HT1080 (cell line): Measurements from ENCODE around the genes FAM174A and EFNA5.

GRCh38 chr5:96936182-96937363, 693 bp downstream of the LNPEP start:
RAMPAGE:
- cytosol, long total RNA, result no peak
- long total RNA, result no peak
- nucleus, long total RNA, result no peak

DNA sequence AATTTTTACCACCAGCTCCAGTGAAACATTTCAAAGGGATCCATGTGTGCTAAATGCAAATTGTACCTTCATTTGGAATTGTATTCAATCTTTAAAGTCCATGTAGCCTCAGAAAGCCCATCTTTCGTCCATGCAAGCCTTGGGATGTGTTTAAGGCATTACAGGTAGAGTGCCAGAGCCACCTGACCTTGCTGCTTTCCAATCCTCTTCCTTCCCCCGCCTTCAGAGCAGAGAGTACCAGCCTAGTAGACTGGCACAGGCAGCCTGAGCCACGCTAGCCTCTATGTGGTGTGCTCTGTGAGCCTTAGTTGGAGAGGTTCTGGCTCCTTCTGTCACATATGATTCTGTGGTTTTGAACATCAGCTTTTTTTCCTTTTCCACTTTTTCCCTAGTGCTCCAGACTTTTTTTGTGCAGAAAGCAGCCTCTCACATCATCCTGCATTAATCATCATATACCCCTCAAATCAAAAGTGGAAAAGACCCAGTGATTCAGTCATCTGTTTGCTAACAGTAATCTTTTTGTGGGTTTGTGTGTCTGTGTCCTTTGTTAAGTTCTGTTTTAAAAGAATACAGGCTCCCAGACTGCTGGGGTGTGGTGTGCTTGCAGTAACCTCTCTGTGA, 664.0 kb upstream of the RGMB start:
RAMPAGE:
- cytosol, long total RNA, result no peak
- long total RNA, result no peak
- nucleus, long total RNA, result no peak

DNA sequence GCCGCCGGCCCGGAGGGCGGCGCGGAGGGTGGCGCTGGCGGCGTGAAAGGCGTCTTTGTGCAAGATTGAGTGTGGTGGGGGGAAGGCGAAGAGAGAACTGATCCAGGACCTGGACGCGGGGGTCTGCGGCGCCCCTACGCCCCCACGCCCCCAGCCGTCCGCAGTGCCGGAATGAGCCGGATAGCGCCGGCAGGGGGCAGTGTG, 4.5 kb upstream of the RGMB start:
RAMPAGE:
- cytosol, long total RNA, result no peak
- long total RNA, result no peak
- nucleus, long total RNA, result no peak

DNA sequence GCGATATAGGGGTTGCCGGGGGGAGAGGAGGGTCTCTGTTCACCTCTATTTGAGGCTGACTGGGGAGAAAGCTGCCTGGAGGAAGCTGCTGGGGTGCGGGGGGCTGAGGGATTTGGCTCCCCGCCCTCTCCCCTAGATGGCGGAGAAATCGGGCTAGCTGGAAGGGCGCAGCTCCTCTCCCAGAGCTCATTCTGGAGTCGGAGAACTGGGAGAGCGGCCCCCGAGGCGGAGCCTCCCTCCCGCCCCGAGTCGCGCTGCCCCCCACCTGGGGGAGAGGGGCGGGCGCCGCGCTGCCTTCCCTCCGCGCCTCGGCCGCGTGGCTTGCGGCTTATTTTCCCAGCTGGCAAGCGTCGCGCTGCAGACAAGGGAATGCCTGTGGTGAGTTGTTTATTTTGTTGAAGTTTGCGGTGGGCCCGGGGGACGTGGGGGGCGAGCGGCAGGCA, 4.2 kb upstream of the RGMB start:
RAMPAGE:
- cytosol, long total RNA, result no peak
- long total RNA, result no peak
- nucleus, long total RNA, result no peak

RAMPAGE:
- cytosol, long total RNA, result no peak
- long total RNA, result no peak
- nucleus, long total RNA, result no peak
Measured at GRCh38 chr5:100050654-100051034, 484.5 kb upstream of the FAM174A start.

DNA sequence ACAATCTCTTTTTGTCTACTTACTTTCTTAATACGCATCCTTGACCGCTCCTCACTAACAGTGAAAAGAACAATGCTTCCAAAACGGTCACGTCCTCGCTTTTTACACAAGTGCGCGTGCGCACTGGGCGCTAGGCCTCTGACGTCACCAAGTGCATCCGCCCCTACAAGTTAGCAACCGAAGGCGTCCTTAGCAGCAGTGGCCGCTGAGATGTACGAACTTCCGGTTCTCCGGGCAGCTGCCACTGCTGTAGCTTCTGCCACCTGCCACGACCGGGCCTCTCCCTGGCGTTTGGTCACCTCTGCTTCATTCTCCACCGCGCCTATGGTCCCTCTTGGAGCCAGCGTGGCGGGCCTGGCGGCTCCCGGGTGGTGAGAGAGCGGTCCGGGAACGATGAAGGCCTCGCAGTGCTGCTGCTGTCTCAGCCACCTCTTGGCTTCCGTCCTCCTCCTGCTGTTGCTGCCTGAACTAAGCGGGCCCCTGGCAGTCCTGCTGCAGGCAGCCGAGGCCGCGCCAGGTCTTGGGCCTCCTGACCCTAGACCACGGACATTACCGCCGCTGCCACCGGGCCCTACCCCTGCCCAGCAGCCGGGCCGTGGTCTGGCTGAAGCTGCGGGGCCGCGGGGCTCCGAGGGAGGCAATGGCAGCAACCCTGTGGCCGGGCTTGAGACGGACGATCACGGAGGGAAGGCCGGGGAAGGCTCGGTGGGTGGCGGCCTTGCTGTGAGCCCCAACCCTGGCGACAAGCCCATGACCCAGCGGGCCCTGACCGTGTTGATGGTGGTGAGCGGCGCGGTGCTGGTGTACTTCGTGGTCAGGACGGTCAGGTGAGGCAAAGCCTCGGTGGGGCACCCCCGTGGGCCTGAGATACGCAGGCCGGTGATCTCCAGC, at the start of gene FAM174A:
TSS of gene FAM174A (plus strand) at position 237 of the 891 bp plus-strand sequence.
RAMPAGE:
- cytosol, long total RNA, result start-site peak on the minus strand centred at position 93 of the sequence, 51 bp wide, 21 and 21 reads in 2 replicates
- long total RNA, result start-site peak on the plus strand centred at position 246 of the sequence, 10 bp wide, 20 reads
- nucleus, long total RNA, result no peak

RAMPAGE:
- cytosol, long total RNA, result no peak
- long total RNA, result no peak
- nucleus, long total RNA, result no peak
Measured at GRCh38 chr5:100657324-100657735, 122.2 kb downstream of the FAM174A start.

GRCh38 chr5:100899796-100900151, 3.3 kb downstream of the ST8SIA4 start:
RAMPAGE:
- cytosol, long total RNA, result no peak
- long total RNA, result no peak
- nucleus, long total RNA, result no peak

DNA sequence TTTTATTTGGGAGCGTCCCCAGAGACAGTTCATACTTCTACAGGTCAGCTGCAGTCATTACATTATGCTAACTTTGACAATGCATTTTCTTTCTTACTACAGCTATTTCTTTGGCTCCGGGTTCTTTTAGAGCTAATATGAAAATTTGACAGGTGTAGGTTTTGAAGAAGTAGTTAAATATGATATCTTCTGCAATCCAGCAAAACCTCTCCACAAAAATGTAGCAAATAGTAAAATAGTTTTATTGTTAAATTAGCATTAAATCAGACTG, 242.1 kb upstream of the ST8SIA4 start:
RAMPAGE:
- cytosol, long total RNA, result no peak
- long total RNA, result no peak
- nucleus, long total RNA, result no peak

RAMPAGE:
- cytosol, long total RNA, result no peak
- long total RNA, result no peak
- nucleus, long total RNA, result no peak
Measured at GRCh38 chr5:102154933-102155519, 141.1 kb downstream of the SLCO4C1 start.

GRCh38 chr5:102807656-102808298, 52.7 kb downstream of the PAM start:
RAMPAGE:
- cytosol, long total RNA, result no peak
- long total RNA, result no peak
- nucleus, long total RNA, result no peak

DNA sequence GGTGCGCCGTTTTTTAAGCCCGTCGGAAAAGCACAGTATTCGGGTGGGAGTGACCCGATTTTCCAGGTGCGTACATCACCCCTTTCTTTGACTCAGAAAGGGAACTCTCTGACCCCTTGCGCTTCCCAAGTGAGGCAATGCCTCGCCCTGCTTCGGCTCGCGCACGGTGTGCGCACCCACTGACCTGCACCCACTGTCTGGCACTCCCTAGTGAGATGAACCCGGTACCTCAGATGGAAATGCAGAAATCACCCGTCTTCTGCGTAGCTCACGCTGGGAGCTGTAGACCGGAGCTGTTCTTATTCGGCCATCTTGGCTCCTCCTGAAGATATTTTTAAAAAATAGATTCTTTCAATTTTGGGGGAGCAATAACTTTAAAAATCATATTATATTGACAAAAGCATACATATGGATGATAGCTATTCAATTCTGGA, 517.5 kb upstream of the NUDT12 start:
RAMPAGE:
- cytosol, long total RNA, result no peak
- long total RNA, result no peak
- nucleus, long total RNA, result no peak

DNA sequence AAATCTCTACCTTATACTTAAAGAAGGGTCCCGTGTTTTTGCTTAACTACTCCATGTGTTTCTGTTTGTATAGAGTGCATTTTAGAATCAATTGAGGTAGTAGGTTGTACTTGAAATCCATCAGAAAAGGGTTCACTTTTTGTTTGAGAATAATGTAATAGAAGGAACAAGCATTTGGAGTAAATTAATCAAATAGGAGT, 1576.2 kb upstream of the NUDT12 start:
RAMPAGE:
- cytosol, long total RNA, result no peak
- long total RNA, result no peak
- nucleus, long total RNA, result no peak

GRCh38 chr5:105391838-105392347, 1829.3 kb upstream of the NUDT12 start:
RAMPAGE:
- cytosol, long total RNA, result no peak
- long total RNA, result no peak
- nucleus, long total RNA, result no peak

RAMPAGE:
- cytosol, long total RNA, result no peak
- long total RNA, result no peak
- nucleus, long total RNA, result no peak
Measured at GRCh38 chr5:107365206-107366334, 305.2 kb downstream of the EFNA5 start.

GRCh38 chr5:107557340-107557864, 113.3 kb downstream of the EFNA5 start:
RAMPAGE:
- cytosol, long total RNA, result no peak
- long total RNA, result no peak
- nucleus, long total RNA, result no peak

RAMPAGE:
- cytosol, long total RNA, result no peak
- long total RNA, result no peak
- nucleus, long total RNA, result no peak
Measured at GRCh38 chr5:107651171-107652020, 19.3 kb downstream of the EFNA5 start.

DNA sequence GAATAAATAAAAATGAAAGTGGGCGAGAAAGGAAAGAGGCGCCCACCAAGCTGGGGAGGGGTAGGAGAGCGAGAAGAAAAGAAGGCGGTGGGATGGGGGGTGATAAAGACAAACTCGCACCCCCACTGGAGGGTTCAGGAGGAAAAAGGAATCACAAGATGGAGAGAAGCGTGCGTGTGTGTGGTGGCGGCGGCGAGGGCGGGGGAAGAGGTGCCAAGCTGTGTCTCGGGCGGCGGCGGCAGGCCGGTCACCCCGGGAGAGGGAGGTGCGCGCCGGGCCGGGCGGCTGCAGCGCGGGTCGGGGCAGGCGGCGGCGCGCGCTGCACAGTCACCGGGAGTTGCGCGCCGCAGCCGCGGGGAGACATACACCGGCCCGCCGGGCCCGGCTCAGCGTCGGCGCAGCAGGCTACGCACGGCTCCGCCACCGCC, at the start of gene EFNA5:
TSS of gene EFNA5 (minus strand) at position 212 of the 428 bp plus-strand sequence.
RAMPAGE:
- cytosol, long total RNA, result no peak
- long total RNA, result no peak
- nucleus, long total RNA, result no peak

GRCh38 chr5:107671154-107671370, 325 bp upstream of the EFNA5 start:
RAMPAGE:
- cytosol, long total RNA, result no peak
- long total RNA, result no peak
- nucleus, long total RNA, result no peak

DNA sequence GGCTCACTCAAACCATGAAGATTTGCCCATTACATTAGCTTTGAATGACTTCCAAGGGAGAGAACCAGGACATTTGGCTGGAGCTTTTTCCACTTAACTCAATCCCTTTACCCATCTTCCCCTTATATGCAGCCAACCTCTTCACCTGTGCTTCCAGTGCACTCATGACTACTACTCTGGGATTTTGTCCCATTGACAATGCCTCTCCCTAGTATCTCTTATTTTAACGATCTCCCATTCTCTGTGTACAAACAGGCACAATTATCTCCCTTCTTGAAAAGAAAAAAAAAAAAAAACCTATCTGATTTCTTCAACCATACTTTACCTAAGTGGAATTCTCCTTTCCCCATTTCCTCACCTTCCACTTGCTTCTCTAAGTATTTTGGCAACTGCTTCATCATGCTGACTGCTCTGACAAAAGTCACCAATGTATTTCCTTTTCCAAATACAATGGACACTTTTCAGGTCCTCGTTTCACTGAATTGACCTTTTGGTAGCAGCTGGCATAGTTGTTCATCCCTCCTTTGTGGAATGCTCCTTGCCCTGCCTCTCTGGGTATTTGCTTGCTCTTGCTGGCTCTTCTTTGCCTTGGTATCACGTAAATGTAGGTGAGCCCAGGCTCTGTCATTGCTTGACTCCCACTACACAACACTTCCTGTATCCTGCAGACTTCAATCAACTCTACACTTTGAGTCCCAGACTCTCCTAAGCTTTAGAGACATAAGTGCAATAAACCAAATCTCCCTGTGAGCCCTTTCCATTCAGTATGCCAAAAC, 271.9 kb upstream of the EFNA5 start:
RAMPAGE:
- cytosol, long total RNA, result no peak
- long total RNA, result no peak
- nucleus, long total RNA, result no peak